ENCODE measurements around the genes LATS1 and NUP43.

DNA sequence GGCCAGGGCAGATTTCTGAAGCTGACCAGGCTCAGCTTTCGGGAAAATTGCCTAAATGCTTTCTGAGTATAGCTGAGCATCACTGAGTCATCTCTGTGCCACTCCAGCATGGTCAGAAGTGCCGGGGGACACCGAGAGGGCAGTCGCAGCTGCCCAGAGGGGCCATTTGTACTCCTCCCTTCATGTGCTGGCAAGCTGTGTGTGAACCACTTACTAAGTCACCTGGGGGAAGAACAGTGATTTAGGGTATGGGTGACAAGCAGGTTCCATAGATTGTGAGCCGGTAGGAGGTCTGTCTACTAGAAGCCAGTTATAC, 147.6 kb upstream of the TAB2 start:
- RRBS, 2 experiments, result no CpG with 5 or more reads among the region's 5 CpGs
CAGE:
- cytosol, long polyA minus RNA, result no peak
- cytosol, long polyA plus RNA, result no peak
- long polyA plus RNA, result no peak
- nucleus, long polyA minus RNA, result no peak
- nucleus, long polyA plus RNA, result no peak

DNA sequence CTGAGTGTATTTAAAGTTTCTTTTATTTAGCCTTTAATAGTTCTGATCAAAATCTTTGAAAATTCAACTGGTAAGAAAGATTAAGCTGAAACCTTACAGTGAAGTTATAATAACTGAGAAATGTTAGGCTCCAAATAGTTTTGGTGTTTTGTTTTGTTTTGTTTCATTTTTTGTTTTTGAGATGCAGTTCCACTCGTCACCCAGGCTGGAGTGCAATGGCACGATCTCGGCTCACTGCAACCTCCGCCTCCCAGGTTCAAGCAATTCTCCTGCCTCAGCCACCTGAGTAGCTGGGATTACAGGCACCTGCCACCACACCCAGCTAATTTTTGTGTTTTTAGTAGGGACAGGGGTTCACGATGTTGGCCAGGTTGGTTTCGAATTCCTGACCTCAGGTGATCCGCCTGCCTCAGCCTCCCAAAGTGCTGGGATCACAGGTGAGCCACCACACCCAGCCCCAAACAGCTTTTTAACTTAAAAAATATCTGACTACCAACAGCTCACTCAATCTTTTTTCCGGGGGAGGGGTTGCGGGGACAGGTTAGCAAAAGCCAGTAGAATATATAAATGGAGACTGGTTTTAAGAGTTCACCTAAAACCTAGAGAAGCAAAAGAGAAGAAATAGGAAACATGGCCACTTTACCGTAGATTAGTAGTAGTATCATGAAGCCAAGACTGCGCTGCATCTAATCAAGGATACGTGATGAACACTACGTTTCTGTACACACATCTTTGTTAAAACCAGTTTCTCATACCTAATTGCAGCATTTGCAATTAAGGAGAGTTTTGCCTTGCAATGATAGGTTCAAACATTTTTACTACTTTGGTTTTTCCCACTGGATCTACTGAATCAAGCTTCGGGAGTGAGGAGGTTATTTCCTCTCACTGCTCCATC, 10.8 kb upstream of the ZC3H12D start:
- RRBS, 2 experiments, result no CpG with 5 or more reads among the region's 14 CpGs
CAGE:
- cytosol, long polyA minus RNA, result no peak
- cytosol, long polyA plus RNA, result no peak
- long polyA plus RNA, result no peak
- nucleus, long polyA minus RNA, result no peak
- nucleus, long polyA plus RNA, result no peak

GRCh38 chr6:149717952-149718466, at the start of gene LATS1:
Gene LATS1, minus strand, starts transcription at chr6:149718101.
- RRBS, 2 experiments, result 1 to 2% methylated on average over 13 of the region's 53 CpGs
CAGE:
- cytosol, long polyA minus RNA, result start-site peak on the minus strand at chr6:149718025-149718167, 222 reads
- cytosol, long polyA plus RNA, result start-site peak on the minus strand at chr6:149718072-149718139, 61 and 101 reads in 2 replicates
- long polyA plus RNA, result start-site peak on the minus strand at chr6:149718072-149718129, 206 and 257 reads in 2 replicates
- nucleus, long polyA minus RNA, result no peak
- nucleus, long polyA plus RNA, result start-site peak on the minus strand at chr6:149718069-149718091, 154 and 96 reads in 2 replicates

DNA sequence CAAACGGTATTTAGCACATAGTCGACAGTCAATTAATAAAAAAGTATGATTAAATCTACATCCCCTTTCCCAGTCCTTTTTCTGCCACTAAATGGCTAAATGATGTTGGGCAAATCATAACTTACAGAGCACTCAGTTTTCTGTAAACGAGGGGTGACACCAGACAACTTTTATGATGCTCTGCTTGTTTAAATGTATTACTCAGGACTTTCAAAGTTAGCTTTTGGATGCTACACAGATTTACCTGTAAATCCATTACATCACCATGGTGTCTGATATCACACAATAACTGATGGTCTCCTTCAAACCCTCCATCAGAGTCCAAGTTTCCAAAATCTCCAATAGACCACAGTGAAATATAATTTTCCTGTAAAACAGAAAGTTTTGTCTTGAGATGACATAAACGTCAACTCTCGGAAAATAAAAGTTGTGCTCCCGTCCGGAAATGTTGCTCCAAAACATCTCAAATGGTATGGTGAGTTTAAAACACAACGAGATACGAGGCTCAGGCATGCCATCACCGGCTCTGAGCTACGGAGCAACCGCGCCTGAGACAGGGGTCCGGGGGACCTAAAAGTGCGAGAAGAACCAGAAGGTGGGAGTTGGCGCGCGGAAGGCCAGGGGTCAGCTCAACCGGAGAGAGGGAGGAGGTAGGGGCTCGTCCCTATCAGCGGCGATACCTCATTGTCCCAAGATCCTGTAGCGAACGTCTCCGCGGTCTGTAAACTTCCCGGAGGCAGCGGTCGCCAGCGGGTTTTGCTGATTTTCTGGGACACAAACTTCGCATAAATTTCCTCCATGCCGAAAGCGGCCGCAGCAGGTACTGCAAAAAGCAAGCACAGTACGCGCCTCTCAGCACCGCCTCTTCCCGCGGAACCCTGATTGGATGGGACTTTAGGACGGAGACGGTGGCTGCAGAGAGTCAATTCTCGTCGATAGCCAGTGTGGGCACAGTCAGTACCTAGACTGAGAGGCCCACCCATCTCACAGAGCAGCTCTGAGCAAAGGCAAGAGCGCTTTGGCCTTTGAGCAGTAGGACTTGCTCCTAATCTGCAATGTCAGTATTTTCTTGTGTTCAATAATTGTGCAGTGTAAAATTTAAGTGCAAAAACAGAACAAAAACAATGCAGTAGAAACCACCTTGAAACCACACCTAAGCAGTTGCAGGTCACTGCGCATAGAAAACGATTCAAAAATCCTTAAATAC, at the start of gene NUP43:
NUP43 (minus strand) TSS at position 834 of the 1,207 bp plus-strand sequence.
- RRBS, 2 experiments, result 1% methylated on average over 15 to 19 of the region's 46 CpGs
CAGE:
- cytosol, long polyA minus RNA, result no peak
- cytosol, long polyA plus RNA, result start-site peak on the minus strand centred at position 814 of the sequence, 13 bp wide, 81 and 269 reads in 2 replicates
- long polyA plus RNA, result start-site peak on the minus strand centred at position 828 of the sequence, 39 bp wide, 245 and 187 reads in 2 replicates
- nucleus, long polyA minus RNA, result no peak
- nucleus, long polyA plus RNA, result start-site peak on the minus strand centred at position 835 of the sequence, 64 bp wide, 233 and 609 reads in 2 replicates

DNA sequence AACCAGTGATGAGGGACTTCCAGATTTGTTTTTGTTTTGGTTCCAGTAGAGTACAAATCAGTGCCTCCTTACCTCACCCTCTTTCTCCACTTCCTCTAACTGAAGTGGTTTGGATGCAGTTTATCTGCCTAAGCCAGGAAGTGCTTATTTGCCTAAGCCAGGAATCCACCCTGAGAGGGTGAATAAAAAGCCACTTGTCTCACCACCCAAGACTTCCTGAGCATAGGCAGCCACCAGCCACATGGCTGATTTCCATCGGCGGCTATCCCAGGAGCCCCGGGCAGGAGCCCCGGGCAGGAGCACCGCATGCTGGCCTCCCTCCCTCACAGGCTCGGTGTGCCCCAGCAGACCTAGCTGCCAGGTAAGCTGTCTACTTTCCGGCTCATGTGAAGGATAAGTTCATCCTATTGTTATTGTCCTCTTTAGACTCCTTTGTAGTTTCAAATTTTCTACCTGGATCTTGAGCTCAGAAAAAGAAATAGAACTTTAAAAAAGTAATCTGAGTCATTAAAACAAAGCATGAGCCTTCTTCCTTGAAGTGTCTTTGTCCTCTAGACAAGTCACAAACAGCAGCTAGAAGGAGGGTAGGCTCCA, 11.9 kb downstream of the LRP11 start:
- RRBS, 2 experiments, result 92 to 97% methylated on average over 3 of the region's 7 CpGs
CAGE:
- cytosol, long polyA minus RNA, result no peak
- cytosol, long polyA plus RNA, result no peak
- long polyA plus RNA, result no peak
- nucleus, long polyA minus RNA, result no peak
- nucleus, long polyA plus RNA, result no peak

DNA sequence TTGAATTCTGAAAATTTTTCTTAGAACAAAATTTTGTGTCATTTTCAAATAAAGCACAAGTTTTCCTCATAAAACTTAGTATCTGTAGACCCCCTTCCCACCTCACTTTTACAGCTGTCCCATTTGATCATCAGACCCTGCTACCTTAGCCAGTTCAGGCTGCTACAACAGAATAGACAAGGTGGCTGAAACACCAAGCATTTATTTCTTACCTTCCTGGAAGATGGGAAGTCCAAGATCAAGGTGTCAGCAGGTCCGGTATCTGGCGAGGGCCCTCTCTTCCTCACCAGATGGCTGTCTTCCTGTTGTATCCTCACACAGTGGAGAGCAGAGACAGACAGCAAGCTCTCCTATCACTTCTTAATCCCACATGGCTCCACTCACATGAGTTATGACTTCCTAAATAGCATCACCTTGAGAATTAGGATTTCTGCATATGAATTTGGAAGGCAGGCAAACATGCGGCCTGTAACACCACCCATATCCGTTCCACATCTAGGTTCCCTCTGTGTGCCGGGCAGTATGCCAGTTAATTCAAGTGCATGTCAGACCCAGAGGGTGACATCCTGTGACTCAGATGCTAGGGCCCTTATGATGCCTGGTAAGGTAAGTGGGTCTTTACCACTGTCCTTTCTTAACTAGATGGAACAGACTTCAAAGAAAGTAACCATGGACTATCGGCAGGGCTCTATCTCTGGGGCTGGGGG, 2.1 kb downstream of the RAET1E start:
- RRBS, 2 experiments, result no CpG with 5 or more reads among the region's 6 CpGs
CAGE:
- cytosol, long polyA minus RNA, result no peak
- cytosol, long polyA plus RNA, result no peak
- long polyA plus RNA, result no peak
- nucleus, long polyA minus RNA, result no peak
- nucleus, long polyA plus RNA, result no peak

DNA sequence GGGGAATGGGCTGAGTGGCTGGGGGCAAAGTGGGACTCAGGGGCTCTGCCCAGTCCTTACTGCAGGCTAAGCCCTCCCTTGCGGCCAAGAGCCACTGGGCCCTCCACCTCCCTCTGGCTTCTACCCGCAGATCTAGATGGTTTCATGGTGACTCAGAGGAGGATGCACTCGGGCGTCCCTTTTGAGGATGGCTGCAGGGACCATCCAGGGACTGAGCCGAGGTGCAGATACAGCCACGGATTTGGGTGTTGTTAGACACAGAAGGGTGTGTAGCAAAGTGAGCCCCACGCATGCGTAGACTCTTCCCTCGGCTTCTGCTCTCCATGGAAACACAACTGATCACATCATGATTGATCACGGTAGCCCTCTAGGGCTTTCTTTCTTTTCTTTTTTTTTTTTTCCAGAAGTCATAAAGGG, 661 bp upstream of the ULBP1 start:
- RRBS, 2 experiments, result no CpG with 5 or more reads among the region's 10 CpGs
CAGE:
- cytosol, long polyA minus RNA, result no peak
- cytosol, long polyA plus RNA, result no peak
- long polyA plus RNA, result no peak
- nucleus, long polyA minus RNA, result no peak
- nucleus, long polyA plus RNA, result no peak

- RRBS, 2 experiments, result 92 to 95% methylated on average over 3 of the region's 53 CpGs
CAGE:
- cytosol, long polyA minus RNA, result no peak
- cytosol, long polyA plus RNA, result no peak
- long polyA plus RNA, result no peak
- nucleus, long polyA minus RNA, result no peak
- nucleus, long polyA plus RNA, result no peak
These were observed 640 bp downstream of the ULBP1 start for GRCh38 chr6:149964329-149964836.

- RRBS, 2 experiments, result 67 to 71% methylated on average over 2 to 3 of the region's 4 CpGs
CAGE:
- cytosol, long polyA minus RNA, result no peak
- cytosol, long polyA plus RNA, result no peak
- long polyA plus RNA, result no peak
- nucleus, long polyA minus RNA, result no peak
- nucleus, long polyA plus RNA, result no peak
These were observed 27.3 kb upstream of the PPP1R14C start for GRCh38 chr6:150115654-150115887.

GRCh38 chr6:150377048-150377556, 8.3 kb downstream of the IYD start:
- RRBS, 2 experiments, result no CpG with 5 or more reads among the region's 4 CpGs
CAGE:
- cytosol, long polyA minus RNA, result no peak
- cytosol, long polyA plus RNA, result no peak
- long polyA plus RNA, result no peak
- nucleus, long polyA minus RNA, result no peak
- nucleus, long polyA plus RNA, result no peak

DNA sequence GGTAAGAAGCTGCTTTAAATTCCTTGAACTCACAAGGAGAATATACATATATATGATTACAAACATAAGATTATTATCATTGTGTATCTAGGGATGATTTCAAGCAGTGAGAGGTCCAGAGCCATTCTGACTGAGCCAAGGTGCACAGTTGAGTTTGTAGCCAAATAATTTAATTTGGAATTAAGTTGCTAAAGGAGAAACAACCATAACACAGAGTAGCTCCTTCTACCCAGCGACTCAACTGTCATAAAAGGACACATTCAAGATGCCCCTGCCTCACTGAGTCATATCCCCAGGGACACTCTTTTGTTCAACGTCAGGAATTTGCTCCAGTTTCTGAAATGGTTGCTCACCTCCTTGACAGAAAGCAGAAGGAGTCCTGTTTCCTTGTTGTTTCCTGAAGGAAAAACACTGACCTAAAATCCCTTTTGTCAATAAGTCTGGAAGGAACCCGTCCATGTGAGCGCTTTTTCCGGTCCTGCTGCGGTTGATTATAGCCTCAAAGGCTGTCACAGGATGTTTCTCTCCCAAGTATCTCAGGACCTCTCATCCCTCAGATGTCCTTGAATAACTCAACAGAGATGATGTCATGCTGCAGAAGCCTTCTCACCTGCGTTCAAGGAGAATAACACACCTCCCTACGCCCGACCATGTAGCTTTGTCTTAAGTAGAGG, 113.7 kb upstream of the PLEKHG1 start:
- RRBS, 2 experiments, result no CpG with 5 or more reads among the region's 9 CpGs
CAGE:
- cytosol, long polyA minus RNA, result no peak
- cytosol, long polyA plus RNA, result no peak
- long polyA plus RNA, result no peak
- nucleus, long polyA minus RNA, result no peak
- nucleus, long polyA plus RNA, result no peak

GRCh38 chr6:150600069-150601180, 740 bp downstream of the PLEKHG1 start:
- RRBS, 2 experiments, result 6 to 11% methylated on average over 29 to 37 of the region's 104 CpGs
CAGE:
- cytosol, long polyA minus RNA, result no peak
- cytosol, long polyA plus RNA, result no peak
- long polyA plus RNA, result no peak
- nucleus, long polyA minus RNA, result no peak
- nucleus, long polyA plus RNA, result no peak

GRCh38 chr6:150685849-150686420, 86.2 kb downstream of the PLEKHG1 start:
- RRBS, 2 experiments, result no CpG with 5 or more reads among the region's 5 CpGs
CAGE:
- cytosol, long polyA minus RNA, result no peak
- cytosol, long polyA plus RNA, result no peak
- long polyA plus RNA, result no peak
- nucleus, long polyA minus RNA, result no peak
- nucleus, long polyA plus RNA, result no peak

DNA sequence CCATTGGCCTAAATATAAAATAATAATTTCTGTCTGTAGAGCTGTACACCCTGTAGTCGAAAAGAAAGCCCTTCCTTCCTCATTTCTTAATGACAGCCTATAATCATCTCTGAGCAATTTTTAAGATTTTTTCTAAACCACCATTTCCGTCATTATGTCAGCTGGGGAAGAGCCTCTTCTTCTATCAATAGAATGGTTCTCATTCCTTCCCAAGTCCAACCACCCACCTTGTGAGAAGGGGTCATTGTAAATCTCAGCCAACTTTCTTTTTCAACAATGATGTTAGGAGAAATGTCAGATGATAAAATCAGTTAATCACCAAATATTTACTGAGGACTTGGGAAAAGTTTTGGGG, 91.8 kb downstream of the PLEKHG1 start:
- RRBS, 2 experiments, result no CpG with 5 or more reads among the region's 2 CpGs
CAGE:
- cytosol, long polyA minus RNA, result no peak
- cytosol, long polyA plus RNA, result no peak
- long polyA plus RNA, result no peak
- nucleus, long polyA minus RNA, result no peak
- nucleus, long polyA plus RNA, result no peak

- RRBS, 2 experiments, result no CpG with 5 or more reads among the region's 3 CpGs
CAGE:
- cytosol, long polyA minus RNA, result no peak
- cytosol, long polyA plus RNA, result no peak
- long polyA plus RNA, result no peak
- nucleus, long polyA minus RNA, result no peak
- nucleus, long polyA plus RNA, result no peak
These were observed 16.6 kb downstream of the MTHFD1L start for GRCh38 chr6:150881876-150882747.

DNA sequence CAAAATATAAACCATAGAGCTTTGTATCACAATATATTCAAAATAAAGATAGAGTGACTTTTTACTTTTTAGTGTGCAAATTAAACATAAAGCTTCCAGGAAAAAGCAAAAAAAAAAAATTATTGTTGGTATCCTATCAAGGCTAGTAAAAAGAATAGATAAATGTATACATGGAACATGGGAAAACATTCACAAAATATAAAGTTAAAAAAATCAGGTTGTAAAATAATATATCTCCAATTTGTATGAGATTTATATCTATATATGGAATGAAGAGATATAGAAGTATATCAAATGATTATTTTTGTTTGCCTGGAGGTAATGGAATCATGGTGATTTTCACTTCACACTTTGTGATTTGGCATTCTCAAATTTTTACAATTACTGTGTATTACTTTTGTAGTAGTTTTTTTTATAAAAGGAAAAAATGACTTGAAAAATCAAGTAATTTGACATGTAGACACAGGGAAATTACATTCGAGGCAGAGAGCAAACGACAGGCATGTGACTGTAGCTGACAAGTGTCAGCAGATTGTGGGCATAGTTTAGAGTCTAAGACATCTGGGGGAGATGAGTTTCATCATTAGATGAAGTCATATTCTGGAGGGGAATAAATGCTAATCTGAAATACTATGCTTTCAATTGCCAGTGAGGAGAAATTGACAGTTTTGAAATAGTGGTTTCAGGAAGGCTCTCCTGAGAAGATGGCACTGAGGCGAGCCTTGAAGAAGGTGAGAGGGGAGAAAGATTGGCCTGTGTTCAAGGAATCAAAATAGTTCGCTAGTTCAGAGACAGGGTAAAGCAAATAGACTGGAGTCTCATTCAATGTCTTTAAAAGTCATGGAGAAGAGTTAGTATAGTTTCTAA, 125.9 kb downstream of the MTHFD1L start:
- RRBS, 2 experiments, result no CpG with 5 or more reads among the region's 4 CpGs
CAGE:
- cytosol, long polyA minus RNA, result no peak
- cytosol, long polyA plus RNA, result no peak
- long polyA plus RNA, result no peak
- nucleus, long polyA minus RNA, result start-site peak on the plus strand centred at position 237 of the sequence, 437 bp wide, 53 reads
- nucleus, long polyA plus RNA, result no peak

GRCh38 chr6:151009394-151010132, 144.1 kb downstream of the MTHFD1L start:
- RRBS, 2 experiments, result no CpG with 5 or more reads among the region's 19 CpGs
CAGE:
- cytosol, long polyA minus RNA, result no peak
- cytosol, long polyA plus RNA, result no peak
- long polyA plus RNA, result no peak
- nucleus, long polyA minus RNA, result no peak
- nucleus, long polyA plus RNA, result no peak

DNA sequence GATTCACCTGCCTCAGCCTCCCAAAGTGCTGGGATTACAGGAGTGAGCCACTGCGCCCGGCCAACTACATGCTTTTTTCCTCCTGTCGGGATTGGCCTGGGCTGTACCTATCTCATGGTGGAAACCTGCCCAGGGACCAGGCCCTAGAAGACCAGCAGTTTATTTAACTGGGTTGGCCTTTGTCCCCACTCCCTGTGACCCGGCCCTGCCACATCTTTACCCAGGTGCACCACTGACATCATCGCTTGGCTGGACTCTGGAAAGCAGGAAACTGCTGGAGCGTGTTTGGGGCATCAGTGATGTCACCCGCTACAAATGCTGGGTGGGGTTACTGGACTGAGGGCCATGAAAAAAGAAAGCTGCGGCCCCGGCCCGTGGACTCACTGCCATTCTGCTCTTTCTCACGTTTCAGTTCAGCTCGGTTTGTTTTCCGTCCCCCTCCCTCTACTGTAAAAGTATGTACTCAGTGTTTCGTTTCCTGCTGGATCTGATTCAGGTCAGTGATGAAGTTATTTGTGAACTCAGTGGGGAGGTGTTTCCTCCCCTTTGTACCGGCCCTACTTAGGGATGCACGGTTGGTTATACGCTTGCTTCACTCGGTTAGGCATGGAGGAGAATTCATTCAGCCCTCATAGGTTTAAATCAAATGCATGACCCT, 179.2 kb downstream of the MTHFD1L start:
- RRBS, 2 experiments, result no CpG with 5 or more reads among the region's 18 CpGs
CAGE:
- cytosol, long polyA minus RNA, result no peak
- cytosol, long polyA plus RNA, result no peak
- long polyA plus RNA, result no peak
- nucleus, long polyA minus RNA, result no peak
- nucleus, long polyA plus RNA, result no peak

DNA sequence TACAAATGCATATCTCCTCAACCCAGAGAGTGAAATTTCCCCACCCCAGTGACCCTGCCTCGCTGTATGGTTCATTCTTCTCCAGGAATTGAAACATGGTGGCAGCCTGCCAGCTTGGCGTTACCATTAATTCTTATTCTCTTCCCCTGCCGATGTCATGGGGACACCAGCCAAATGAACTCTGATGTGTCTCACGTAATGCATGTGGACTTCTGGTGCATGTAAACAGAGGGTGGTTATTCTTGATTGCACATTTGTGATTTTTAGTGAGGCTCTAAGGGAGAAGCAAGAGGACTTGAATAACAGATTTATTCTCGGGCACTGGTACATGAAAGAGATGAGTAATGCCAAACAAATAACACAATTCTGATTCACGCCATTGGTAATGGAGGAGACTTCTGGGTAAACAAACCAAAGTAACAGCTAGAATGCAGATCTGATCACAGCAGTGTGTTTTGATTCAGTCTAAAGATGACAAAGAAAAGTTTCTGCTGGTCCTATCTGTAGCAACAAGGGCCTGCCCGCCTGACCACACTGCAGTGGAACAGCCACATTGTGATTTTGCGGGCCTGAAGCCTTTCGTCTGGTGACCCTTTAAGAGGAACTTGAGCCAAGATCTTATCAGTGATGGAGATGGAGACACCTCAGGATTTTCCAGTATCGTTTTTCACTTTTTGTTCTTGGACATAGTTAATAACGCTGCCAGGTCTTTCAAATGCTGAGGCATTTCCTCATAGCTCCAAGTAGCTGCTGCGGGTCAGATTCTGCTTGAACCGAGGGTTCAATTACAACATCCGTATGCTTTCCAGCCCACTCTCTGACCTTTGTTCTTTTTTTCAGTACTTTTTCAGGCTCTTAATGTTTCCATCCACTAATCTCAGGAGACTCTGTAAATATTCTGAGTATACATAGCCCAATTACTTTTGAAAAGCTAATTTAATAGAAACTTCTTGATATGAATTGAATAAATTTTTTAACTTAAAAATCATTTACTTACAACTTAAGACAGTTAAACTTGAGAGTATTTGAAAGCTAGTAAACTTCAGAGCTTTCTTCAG, 171.7 kb upstream of the AKAP12 start:
- RRBS, 2 experiments, result no CpG with 5 or more reads among the region's 14 CpGs
CAGE:
- cytosol, long polyA minus RNA, result no peak
- cytosol, long polyA plus RNA, result no peak
- long polyA plus RNA, result no peak
- nucleus, long polyA minus RNA, result no peak
- nucleus, long polyA plus RNA, result no peak

DNA sequence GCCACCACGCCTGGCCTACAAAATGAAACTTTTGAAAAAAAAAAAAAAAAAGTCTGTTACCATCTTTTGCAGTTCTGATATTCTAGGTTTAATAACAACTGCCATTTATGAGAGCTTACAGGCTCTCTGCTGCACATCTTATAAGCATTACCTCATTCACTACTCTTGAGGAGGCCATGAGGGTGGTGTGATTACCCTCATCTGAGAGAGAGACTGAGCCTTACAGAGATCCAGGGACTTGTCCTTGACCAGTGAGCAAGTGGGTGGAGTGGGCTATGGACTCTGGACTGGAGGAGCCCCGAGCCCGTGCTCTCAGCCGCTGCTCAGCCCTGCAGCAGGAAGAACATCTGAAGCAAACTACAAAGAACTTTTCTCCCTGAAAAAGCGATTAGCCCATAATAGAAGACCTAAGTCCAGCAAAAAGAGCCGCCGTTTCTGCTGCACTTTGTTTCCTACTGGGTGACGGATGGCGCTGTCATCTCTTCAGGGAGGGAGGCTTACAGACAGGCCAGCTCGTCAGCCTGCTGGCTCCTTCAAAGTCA, 119.8 kb upstream of the AKAP12 start:
- RRBS, 2 experiments, result no CpG with 5 or more reads among the region's 10 CpGs
CAGE:
- cytosol, long polyA minus RNA, result no peak
- cytosol, long polyA plus RNA, result no peak
- long polyA plus RNA, result no peak
- nucleus, long polyA minus RNA, result no peak
- nucleus, long polyA plus RNA, result no peak